Tibial nerve (tissue), 3 donors: ENCODE measurements around a stretch of chr9.

GRCh38 chr9:104898274-104899306 is 29.4 kb downstream of the ABCA1 start:
- PRO-cap: no peak
- RAMPAGE, long total RNA, 3 experiments: no peak in any of the 3 experiments

DNA sequence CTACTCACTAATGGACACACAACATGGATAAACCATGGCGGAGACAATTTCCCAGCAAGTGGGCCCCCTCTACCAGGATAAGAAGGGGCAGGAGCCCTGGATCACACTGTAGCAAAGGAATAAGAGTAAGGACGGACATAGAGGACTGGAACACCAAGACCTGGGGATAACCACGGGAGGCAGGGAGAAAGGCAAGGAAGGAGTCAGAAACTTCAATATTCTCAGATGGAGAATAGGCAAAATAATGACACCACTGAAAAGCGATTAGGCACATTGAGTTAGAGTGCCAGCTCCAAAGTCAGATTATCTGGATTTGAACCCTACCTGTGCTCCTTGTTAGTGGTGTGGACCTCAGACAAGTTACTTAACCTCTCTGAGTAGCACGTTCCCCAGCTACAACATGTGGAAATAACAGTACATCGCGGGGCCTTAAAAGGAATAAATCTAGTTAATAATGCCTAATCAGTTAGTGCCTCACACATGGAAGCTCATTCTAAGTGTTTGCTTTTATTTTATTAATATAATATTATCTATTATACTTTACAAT is 26.4 kb downstream of the ABCA1 start:
- PRO-cap: no peak
- RAMPAGE, long total RNA, 3 experiments: no peak in any of the 3 experiments

DNA sequence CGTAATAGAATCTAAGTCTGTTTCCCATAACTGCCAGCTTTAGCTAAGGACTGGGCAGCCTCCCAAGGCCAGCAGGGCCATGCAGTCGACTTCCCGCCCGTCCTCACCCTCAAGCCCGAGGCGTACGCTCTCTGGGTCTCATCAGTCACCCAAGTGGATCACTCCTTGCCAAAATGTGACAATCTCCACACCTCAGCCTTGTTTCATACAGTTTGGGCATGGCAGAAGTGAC is 20.3 kb downstream of the ABCA1 start:
- PRO-cap: no peak
- RAMPAGE, long total RNA, 3 experiments: no peak in any of the 3 experiments

DNA sequence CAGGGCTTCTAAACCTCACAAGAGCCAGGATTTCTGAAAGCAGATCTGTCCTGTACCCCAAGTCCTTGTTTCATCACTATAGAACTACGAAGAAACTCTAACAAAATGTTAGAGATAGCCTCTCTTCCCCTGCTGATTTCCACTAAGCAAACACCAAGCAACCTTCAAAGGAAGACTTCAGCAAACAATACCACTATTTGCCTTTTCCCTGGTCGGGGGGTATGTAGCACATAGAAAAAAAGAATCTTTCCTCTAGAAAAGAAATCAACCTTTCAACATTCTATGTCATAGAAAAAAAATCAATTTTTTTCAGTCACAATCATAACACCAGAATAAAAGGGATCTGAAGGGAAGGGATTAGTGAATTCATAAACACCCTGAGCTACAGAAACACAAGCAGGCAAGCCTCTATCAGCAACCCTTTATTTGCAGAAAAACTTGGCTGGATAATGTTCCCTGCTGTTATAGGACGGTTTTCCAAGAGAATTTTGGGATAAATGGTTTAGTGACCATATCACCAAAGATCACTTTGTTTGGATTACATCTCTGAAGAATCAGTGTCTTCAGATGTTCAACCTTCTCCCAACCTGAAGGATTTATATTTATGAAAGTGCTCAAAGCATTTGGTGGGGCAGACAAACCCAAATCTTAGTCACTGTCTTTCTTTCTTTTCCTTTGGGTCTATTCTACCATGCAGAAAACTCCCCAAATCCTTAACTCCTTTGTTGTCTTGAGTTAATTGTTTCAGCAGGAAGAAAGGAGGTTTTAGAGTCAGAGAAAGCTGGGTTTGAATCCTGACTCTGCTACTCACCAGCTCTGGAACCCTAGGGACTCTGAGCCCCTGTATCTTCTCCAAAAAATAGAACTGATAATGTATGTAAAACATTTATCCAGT is 15.2 kb downstream of the ABCA1 start:
- PRO-cap: no peak
- RAMPAGE, long total RNA, 3 experiments: no peak in any of the 3 experiments

DNA sequence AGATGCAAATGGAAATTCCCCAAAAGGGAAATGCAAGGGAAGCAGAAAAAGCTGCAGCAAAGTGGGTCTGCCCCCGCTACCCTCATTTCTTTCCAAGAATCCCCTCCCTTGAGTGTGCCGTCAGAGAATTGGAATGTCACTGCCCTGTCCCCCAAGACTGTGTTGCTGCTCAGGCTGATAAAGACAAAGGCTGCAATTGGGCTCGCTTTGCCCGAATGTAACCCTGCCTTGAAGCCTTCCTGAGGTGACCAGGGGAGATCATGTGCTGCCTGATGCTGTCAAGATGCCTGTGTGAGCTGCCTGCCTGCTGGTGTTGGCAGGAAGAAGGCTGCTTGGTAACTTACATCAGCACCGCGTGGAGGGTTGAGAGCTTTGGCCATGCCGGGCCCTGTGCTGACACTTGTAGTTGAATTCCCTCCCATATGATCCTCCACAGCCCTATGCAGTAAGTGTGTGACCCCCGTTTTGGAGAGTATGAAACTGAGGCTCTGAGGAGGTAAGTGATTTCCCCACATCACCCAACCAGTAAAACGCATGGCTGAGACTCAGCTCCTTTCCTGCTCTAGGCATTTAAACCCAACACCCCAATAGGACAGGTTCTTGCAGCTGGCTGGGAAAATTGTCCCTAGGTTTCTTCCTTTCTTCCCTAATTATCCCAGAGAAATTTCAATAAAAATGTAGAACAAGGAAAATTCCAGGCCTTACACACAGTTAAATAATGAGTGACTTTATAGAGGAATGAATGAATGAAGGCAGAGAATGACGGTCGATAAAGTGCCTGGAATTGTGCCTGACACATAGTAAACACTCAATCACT is 65.8 kb upstream of the ABCA1 start:
- PRO-cap: no peak
- RAMPAGE, long total RNA, 3 experiments: no peak in any of the 3 experiments

- PRO-cap: no peak
- RAMPAGE, long total RNA, 3 experiments: no peak in any of the 3 experiments
These were observed 99.1 kb upstream of the ABCA1 start for GRCh38 chr9:105026970-105027454.

DNA sequence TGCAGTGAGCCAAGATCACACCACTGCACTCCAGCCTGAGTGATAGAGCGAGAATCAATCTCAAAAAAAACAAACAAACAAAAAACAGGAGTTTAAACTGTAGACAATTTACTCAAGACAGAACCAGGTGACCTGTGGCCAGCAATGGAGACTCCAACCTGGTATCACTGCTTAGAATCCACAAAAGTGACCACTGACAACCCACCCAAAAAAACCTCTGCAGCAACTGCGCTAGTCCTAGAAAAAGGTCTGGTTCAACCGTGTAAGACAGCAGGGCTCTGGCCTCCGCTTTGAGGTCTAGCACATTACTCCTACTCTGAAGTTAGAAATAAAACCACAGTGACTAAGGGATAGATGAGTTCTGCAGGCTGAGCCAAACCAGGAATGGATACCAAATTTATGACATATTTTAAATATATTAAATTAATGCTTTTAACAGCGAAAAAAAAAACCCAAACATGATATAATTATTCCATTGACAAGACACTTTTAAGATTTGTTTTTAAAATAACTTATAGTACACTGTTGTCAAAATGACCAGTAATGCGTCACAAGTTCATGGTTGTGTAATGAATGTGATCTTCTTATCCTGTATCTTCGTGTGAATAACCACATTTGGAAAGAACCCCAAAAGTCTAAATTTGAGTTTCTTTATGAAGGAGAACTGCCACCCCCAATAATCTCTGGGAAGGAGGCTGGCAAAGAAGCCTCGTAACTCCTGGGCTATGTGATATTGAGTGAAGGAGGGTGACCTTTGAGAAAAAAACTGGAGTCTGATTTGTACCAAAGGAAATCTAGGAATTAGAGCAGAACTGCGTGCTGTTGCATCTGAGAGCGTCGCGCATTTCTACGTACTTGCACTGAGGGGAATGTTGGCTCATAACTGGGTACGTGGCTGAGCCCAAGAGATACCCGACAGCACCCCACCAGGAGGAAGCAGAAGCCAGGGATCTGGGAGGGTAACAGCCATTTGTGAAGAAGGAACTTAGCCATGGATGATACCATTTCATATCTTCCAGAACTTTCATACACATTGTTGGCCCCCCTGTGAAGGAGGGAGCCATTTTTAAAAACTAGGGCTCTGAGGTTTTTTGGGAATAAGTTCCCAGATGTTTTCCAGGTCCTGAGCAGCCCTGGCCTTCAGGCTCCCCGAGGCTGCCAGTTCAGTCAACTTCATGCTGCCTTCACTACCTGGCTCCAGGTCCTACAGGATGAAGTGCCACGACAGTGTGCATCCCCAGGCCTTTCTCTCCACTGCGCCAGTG is 101.7 kb upstream of the SLC44A1 start:
- PRO-cap: no peak
- RAMPAGE, long total RNA, 3 experiments: no peak in any of the 3 experiments

DNA sequence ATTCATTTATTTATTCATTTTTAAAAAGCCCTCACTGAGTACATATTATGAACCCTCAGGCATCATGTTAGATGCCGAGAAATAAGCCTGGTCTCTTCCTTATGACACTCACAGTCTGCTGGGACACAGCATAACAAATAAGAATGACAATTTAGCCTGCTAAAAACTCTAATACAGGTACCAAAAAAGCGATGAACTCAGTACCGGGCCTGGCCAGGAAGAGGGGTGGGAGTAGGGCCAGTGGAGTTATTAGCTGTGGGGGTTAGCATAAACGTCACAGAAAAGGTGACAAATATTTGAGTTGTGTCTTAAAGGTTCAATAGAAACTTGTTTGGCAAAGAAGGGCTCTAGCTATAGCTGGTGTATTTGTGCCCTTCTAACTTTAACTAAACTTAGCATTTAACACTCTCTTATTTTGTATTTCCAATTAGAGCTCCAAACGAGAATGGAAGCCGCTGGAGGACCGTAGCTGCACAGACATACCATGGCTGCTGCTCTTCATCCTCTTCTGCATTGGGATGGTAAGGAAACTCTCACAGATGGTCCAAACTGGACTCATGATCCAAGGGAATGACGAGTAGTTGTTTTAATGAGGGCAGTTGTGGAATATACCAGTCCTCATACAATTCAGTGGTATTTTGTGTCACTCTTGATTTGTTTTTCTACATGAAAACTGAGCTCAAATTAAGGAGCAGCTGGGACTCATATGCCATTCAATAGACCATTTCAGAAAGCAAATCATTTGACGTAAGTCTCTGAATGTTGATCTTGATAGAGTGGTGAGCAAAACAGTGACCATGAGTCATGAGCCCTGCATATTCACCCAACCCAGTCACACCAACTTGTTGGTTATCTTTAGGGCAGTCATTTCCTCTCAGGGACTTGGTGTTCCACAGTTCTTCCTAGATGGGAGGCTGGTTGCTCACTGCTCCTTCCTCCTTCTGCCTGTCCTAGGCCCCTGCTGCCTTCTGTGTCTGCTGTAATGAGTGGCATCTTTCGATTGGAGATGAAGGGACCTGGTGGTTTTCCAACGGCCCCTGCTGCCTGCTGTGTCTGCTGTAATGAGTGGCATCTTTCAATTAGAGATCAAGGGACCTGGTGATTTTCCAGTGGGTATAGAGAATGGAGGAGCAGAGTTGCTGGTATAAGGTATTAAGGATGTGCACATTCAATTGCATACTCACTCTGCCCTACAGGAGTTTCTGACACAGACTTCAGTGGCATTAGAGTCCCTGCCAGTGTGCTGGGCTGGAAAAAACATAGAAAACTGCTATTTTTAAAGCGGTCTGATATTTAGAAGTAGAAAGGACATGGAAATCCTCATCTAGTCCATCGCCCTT is 54.8 kb downstream of the SLC44A1 start:
- PRO-cap: no peak
- RAMPAGE, long total RNA, 3 experiments: no peak in any of the 3 experiments

DNA sequence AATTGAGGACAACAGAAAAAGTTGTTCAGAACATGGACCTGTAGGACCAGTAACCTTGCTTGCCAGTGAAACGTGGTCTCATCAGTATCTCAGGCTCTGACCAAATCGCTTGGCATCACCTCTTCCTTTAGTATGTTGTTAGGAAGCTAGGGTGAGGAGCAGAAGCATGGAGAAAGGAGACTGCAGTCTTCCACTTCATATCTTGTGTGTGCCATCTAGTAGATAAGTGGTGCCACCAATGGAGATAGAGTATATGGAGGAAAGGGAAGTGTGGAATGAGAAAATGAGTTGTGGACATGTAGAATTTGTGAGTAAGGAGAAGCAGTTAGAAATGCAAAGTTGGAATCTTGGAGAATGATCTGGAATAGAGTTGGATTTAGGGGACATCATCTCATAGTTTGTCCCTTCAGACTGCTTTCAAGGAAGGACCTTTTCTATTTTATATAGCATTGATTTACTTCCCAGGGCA is 59.3 kb downstream of the SLC44A1 start:
- PRO-cap: no peak
- RAMPAGE, long total RNA, 3 experiments: start-site peak on the plus strand in 1 of 3 experiments, centred at position 136 of the sequence, 7 reads per replicate

DNA sequence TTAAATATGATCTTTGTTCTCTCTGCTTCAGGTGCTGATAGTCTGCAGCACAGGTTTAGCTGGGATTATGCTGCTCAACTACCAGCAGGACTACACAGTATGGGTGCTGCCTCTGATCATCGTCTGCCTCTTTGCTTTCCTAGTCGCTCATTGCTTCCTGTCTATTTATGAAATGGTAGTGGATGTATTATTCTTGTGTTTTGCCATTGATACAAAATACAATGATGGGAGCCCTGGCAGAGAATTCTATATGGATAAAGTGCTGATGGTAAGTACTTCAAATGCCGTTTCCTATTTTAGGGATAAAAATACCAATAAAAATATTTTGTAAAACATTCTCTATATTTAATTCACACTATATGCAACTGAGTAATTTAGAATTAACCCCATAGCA is 64.7 kb upstream of the FSD1L start:
- PRO-cap: no peak
- RAMPAGE, long total RNA, 3 experiments: no peak in any of the 3 experiments

GRCh38 chr9:105483985-105484564 is 36.2 kb downstream of the FSD1L start:
- PRO-cap: no peak
- RAMPAGE, long total RNA, 3 experiments: no peak in any of the 3 experiments

GRCh38 chr9:105621031-105621416 is 41.2 kb upstream of the TAL2 start:
- PRO-cap: no peak
- RAMPAGE, long total RNA, 3 experiments: no peak in any of the 3 experiments

DNA sequence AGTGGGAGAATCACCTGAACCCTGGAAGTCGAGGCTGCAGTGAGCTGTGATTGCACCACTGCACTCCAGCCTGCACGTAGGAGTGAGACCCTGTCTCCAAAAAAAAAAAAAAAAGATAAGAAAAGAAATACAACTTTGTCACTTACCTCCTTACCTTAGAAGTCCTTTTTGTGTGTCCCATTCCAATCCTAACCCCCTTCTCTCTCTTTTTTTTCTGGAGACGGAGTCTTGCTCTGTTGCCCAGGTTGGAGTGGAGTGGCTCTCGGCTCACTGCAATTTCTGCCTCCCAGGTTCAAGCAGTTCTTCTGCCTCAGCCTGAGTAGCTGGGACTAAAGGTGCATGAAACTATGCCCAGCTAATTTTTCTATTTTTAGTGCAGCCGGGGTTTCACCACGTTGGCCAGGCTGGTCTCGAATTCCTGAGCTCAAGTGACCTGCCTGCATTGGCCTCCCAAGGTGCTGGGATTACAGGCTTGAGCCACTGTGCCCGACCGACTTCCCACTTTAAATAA is 17.4 kb downstream of the TMEM38B start:
- PRO-cap: no peak
- RAMPAGE, long total RNA, 3 experiments: no peak in any of the 3 experiments

- PRO-cap: no peak
- RAMPAGE, long total RNA, 3 experiments: no peak in any of the 3 experiments
These were observed 88.2 kb downstream of the TMEM38B start for GRCh38 chr9:105782407-105783155.

GRCh38 chr9:106755563-106756383 is 107.2 kb upstream of the ZNF462 start:
- PRO-cap: no peak
- RAMPAGE, long total RNA, 3 experiments: no peak in any of the 3 experiments

DNA sequence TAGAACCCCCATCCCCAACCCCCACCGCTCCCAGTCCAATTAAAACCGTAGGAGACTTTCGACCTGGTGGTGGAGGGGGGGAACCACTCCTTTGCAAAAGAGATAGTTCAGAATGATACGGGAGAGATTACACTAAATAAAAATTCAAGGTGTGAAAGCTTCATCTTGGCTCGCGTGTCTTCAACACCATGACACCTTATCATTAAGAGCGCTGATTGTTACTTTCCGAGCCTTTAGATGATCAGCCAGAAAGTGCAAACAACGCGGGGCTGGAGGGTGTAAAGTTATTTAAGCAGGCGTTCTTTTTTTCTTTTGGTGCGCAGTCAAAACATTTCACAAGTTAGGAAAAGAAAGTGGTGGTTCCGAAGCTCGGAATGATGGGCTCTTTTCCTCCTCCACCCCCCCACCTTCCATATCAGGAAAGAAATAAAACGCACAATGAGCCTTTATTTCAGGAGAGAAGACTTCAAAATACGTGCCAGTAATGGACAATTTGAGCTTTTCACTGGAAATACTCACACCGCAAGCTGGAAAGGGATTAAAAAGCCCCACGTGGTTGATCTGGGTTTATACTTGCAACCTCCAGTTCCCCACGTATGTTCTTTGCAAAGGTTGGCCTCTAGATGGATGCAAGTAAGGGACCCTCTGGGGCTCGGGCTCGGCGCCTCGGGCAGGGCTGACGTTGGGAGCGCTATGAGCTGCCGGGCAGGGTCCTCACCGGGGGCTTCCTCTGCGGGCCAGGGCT is 1.1 kb upstream of the ZNF462 start:
- PRO-cap: no peak
- RAMPAGE, long total RNA, 3 experiments: no peak in any of the 3 experiments

DNA sequence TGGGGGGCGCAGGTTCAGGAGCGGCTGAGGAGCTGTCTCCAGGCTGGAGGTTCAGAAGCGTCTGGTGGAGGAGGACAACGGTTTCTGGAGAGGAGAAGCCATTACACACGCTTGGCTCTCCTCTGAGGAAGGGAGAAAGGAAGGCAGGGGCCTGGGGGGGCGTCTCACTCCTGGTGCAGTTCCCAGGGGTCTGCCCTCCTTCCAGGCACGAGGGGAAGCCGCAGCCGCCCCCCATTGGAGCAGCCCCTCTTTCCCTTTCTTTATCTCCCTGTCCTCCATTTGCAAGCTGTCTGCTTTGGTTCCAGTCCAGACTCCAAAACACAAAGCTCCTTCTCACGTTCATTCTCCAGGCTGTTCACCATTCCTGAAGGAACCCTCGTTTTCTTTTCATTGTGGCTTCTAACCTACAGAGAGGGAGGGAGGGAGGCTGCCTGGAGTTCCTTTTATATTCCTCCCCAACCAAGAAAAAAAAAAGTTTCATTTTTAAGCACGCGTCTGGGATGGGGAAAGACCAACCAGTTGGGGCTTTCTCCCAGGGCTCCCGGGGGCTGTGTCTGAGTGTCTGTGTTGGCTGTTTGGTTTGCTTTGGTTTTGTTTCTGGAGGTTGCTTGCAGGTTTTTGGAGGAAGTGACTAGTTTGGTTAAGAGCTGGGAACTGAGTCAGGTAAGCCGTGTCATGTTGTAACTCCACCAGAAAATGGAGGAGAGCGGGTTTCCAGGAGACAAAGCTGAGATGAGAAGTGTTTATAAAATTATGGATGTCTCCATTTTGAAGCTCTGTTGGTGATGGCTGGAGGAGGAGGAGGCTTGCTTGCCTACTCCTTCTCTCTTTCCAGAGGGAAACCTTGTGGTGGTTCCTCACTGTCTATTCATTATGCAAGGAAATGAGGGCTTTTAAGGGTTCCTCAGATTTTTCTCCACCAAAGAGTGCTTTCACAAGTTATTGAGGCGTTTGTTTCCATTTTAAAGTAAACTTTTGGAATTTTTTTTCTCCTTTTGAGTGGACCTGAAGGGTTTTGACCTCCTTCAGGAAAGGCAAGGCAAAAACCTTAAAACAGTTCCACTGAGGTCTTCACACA is 1.6 kb downstream of the ZNF462 start:
- PRO-cap: no peak
- RAMPAGE, long total RNA, 3 experiments: no peak in any of the 3 experiments

- PRO-cap: no peak
- RAMPAGE, long total RNA, 3 experiments: no peak in any of the 3 experiments
These were observed 205.6 kb downstream of the ZNF462 start for GRCh38 chr9:107068512-107069027.

- PRO-cap: no peak
- RAMPAGE, long total RNA, 3 experiments: no peak in any of the 3 experiments
These were observed 146.7 kb upstream of the RAD23B start for GRCh38 chr9:107136355-107136753.

- PRO-cap: no peak
- RAMPAGE, long total RNA, 3 experiments: no peak in any of the 3 experiments
These were observed 106.3 kb upstream of the RAD23B start for GRCh38 chr9:107176829-107177196.